ENCODE measurements around the genes RPL17 and ACAA2.

DNA sequence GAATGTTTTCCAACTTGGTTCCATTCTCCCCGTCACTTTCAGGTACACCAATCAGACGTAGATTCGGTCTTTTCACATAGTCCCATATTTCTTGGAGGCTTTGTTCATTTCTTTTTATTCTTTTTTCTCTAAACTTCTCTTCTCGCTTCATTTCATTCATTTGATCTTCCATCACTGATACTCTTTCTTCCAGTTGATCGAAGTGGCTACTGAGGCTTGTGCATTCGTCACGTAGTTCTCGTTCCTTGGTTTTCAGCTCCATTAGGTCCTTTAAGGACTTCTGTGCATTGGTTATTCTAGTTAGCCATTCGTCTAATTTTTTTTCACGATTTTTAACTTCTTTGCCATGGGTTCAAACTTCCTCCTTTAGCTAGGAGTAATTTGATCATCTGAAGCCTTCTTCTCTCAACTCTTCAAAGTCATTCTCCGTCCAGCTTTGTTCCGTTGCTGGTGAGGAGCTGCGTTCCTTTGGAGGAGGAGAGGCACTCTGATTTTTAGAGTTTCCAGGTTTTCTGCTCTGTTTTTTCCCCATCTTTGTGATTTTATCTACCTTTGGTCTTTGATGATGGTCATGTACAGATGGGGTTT is 156.3 kb upstream of the SMAD7 start:
- PRO-cap, 10 experiments = no peak in any of the 10 experiments

- PRO-cap, 10 experiments = no peak in any of the 10 experiments
Measured at GRCh38 chr18:49140992-49141641, 190.4 kb upstream of the SMAD7 start.

GRCh38 chr18:49491570-49492658 is at the start of gene RPL17:
RPL17 (minus strand) TSS chr18:49492465.
- PRO-cap, 10 experiments = peak in 10 of 10 experiments; most common plus-strand start chr18:49491956 (in 2); most common minus-strand start chr18:49492469 (in 6)

GRCh38 chr18:49563195-49564155 is 1.6 kb downstream of the LIPG start:
- PRO-cap, 10 experiments = peak in 1 of 10 experiments; most common plus-strand start chr18:49563464 (in 1)

GRCh38 chr18:49582207-49583036 is 20.6 kb downstream of the LIPG start:
- PRO-cap, 10 experiments = no peak in any of the 10 experiments

GRCh38 chr18:49812899-49813784 is at the start of gene ACAA2:
ACAA2 (minus strand) TSS chr18:49813533.
- PRO-cap, 10 experiments = peak in 7 of 10 experiments; most common plus-strand start chr18:49813511 (in 1); most common minus-strand start chr18:49813523 (in 5)

GRCh38 chr18:49817906-49818585 is 4.7 kb upstream of the ACAA2 start:
- PRO-cap, 10 experiments = peak in 1 of 10 experiments; most common plus-strand start chr18:49818523 (in 1); most common minus-strand start chr18:49818051 (in 1)

DNA sequence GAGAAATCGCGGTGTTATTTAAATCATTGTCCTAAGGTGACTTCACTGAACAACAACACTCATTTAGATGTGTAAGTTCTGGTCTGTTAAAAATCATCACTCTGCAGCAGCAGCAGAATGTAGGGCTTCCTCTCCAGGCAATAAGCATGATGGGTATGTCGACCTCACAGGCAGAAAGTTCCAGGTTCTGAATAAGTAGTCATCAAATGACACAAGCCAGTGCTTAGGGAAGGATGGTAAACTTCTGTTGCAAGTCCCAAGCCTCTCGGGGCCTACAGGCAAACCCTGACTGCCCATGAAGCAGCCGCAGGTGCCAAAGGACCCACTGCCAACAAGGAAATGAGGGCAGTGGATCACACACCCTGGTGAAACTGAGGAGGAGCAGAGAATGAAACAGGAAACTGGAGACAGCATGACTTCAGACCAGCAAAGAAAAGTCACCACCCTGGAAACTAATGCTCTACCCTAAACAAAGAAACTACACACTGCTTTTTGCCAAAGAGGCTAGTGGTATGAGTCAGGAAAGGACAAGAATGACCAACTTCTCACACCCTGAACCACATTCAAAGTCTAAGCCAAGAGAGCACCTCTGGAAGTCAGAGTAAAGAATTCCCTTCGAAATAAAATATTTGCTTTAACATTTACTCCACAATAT is 97.3 kb downstream of the MYO5B start:
- PRO-cap, 10 experiments = peak in 2 of 10 experiments; most common plus-strand start position 566 of the sequence (in 2); most common minus-strand start position 340 of the sequence (in 1)

- PRO-cap, 10 experiments = no peak in any of the 10 experiments
Measured at GRCh38 chr18:50157472-50158059, 37.4 kb downstream of the MYO5B start.

- PRO-cap, 10 experiments = peak in 6 of 10 experiments; most common plus-strand start chr18:50286771 (in 5)
Measured at GRCh38 chr18:50286344-50287021, 1.0 kb downstream of the CXXC1 start.

- PRO-cap, 10 experiments = no peak in any of the 10 experiments
Measured at GRCh38 chr18:50614711-50615500, 55.0 kb downstream of the MAPK4 start.

- PRO-cap, 10 experiments = no peak in any of the 10 experiments
Measured at GRCh38 chr18:50623435-50623946, 63.6 kb downstream of the MAPK4 start.

DNA sequence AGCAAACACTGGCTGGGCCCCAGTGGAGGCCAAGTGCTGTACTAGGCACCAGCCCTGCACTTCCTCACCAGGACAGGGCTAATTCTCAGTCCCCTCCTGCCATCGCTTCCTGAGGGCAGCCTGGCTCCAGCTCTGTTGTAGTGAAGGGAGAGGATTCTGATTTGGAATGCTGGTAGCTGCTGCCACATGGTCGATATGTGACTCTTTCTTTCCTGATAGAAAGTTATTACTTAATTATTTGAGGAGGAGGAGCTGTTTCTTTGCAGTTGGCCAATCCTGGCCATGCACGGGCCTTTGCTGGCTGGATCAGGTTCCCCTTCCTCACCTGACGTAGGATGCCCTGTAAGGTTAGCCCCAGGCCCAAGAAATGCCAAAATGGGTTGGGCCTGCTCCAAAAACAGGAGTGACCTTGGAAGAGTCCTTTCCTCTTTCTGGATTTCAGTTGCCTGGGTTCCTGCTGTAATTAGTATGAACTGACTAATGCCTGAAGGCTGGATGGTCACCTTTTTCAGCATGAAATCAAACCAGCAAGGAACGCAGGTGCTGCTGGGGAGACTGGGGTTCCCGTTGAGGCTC is 90.8 kb downstream of the MAPK4 start:
- PRO-cap, 10 experiments = no peak in any of the 10 experiments

DNA sequence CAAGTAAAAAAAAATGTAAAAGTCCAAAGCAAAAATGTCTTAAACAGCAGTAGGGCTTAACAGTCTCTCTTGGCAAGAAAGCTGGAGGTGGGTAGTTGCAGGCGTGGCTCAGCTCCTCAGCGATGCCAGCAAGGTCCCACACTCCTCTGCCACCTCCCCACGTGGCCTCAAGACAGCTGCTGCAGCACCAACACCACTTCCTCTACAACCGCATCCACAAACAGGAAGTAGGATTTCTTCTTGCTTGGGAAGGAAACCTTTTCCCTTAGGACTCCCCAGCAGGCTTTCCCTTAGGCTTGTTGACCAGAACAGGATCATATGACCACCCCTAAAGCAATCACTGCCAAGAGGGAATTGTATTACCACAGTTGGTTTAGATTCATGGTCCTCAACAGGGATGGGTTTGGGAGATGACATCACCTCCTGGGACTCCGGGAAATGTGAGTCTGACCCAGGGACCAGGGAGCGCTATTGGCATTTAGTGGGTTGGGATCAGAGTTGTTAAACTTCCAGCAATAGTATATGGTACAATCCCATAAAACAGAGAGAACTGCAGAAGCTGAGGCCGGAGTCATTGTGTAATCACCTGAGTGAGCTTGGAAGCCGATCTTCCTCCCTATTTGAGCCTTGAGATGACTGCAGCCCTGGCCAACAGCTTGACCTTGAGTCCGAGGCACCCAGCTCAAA is 97.2 kb downstream of the MAPK4 start:
- PRO-cap, 10 experiments = no peak in any of the 10 experiments

GRCh38 chr18:50727118-50727404 is 92.8 kb downstream of the MRO start:
- PRO-cap, 10 experiments = no peak in any of the 10 experiments

DNA sequence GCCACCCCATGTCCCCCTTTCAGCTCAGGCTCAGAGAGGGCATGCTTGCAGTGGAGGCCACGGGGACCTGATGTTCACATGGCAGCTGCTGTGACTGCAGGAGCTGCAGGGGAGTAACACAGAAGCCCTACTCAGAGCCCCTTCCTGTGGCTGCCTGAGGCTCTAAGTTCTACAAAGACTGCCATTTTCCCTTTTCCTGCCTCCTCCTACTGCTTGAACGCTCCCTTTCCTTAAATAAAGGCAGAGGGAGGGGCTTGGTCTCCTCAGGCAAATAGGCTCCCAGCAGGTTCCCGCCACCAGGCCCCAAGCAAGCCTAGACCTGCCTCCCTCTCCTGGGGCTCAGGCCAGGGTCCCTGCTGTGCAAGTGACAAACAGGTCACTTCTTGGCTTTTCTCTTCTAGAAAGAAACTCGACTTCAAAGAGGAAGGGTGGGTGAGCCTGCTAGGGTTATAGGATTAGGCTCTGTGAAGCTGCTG is 71.6 kb downstream of the MRO start:
- PRO-cap, 10 experiments = no peak in any of the 10 experiments

DNA sequence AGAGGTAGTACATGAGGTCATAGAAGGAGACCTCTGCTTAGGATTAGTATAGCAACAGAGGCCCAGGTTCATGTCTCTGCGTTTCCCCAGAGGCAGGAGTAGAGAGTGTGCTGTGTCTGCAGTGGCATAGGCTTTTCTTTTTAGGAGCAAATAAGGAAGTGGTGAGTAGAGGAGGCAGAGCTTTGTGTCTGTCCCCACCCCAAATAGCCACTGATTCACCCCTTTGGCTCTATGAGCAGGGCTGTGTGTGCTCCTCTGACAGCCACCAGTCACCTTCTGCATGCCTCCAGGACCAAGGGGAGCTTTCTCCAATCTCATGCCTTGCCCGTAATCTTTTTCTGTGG is 23.6 kb upstream of the ELAC1 start:
- PRO-cap, 10 experiments = peak in 1 of 10 experiments; most common minus-strand start position 109 of the sequence (in 1)

- PRO-cap, 10 experiments = no peak in any of the 10 experiments
Measured at GRCh38 chr18:51187262-51187797, 10.2 kb downstream of the MEX3C start.

- PRO-cap, 10 experiments = no peak in any of the 10 experiments
Measured at GRCh38 chr18:54188760-54189220, 35.7 kb downstream of the MBD2 start.

GRCh38 chr18:54388149-54388722 is 30.5 kb downstream of the C18orf54 start:
- PRO-cap, 10 experiments = no peak in any of the 10 experiments